SK-N-DZ (cell line): ENCODE data around the genes IL20 and YOD1.

GRCh38 chr1:205710412-205710860 is 30.1 kb upstream of the SLC45A3 start:
RAMPAGE:
- cytosol, long total RNA, result no peak
- nucleus, long total RNA, result no peak

DNA sequence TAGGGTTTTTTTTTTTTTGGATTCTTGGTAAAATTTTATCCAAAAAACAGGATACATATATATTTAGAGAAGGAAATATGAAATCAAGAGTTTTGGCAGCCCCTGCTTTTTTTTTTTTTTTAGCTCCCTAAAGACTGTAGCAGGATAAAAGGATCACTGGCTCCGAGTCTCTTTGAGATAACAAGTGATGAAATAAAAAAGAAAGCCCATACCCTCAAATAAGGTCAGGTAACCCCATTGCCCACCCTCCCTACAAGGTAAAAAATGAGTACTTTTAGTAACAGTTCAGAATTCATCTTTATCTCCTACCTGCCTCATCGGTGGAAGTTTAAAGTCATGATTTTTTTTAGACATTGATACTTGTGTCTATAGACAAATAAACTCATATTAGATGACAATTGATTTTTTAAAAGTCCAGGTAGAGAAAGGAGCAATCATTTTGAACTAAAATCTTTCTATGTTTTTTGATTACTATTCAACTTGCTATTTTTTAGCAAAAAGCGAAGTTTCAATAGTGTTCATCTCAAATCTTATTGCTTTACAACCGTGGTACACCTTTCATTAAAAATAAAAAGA is 32.5 kb downstream of the NUCKS1 start:
RAMPAGE:
- cytosol, long total RNA, result no peak
- nucleus, long total RNA, result no peak

DNA sequence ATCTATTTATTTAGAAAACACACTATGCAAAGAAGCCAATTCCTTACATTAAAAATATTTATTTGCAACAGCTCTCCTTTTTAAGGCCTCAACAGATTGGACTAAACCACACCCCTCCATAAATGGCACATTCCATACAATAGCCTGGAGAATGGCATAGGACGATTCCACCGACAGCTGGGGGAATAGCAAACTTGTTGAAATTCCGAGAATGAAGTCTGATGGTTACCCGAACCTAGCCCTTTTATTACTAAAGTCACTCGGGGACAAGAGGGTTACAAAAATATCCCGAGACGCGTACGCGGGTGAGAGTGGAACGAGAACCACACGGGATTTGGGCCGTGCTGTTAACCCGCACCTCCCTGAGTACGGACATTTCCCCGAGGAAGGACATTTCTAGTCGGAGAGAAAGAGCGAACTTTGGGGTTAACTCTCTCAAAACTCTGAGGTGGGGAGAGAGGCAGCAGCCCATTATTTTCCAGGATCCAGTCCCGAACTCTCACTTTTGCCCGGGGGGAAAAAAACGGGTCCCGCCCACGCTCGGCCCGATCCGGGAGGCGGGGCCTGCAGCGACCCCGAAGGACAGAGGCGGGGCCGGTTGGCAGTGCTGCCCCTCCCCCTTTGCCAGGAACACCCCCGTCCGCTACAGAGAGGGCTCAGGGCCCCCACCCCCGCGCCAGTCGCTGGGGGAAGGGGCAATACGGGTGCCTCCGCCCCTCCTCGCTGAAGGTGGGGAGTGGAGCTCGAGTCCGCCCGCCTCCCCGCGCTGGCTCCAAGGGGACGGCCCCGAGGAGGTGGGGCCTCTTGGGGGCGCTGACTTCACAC is 948 bp downstream of the NUCKS1 start:
RAMPAGE:
- cytosol, long total RNA, result no peak
- nucleus, long total RNA, result no peak

DNA sequence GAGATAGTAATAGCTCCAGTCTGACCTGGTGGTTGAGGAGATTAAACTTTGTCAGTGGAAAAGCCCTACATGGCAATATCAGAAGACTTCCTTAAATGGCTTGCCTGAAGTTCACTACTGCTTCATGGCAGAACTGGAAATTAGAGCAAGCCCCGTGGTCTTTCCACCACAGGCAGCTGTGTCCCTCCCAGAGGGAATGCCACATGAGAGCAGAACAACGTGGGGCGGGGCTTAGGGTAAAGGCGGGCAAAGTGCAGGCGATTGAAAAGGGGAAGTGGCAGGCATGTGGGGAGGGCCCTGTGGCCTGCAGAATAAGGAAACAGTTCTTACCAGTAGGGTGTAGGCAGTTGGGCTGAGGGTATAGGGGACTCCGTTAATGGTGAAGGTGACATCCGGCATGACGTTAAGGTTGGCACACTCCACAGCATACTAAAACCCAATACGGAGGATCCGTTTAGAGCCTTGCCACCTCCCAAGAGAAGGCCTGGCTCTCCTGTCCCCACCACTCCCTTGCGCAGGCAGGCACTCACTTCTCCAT is 8.9 kb upstream of the RAB7B start:
RAMPAGE:
- cytosol, long total RNA, result no peak
- nucleus, long total RNA, result no peak

RAMPAGE:
- cytosol, long total RNA, result no peak
- nucleus, long total RNA, result no peak
Measured at GRCh38 chr1:206458068-206459141, 11.9 kb upstream of the IKBKE start.

GRCh38 chr1:206503915-206504626 is 3.3 kb upstream of the RASSF5 start:
RAMPAGE:
- cytosol, long total RNA, result no peak
- nucleus, long total RNA, result no peak

GRCh38 chr1:206556818-206557748 is 49.8 kb downstream of the RASSF5 start:
RAMPAGE:
- cytosol, long total RNA, result no peak
- nucleus, long total RNA, result no peak

DNA sequence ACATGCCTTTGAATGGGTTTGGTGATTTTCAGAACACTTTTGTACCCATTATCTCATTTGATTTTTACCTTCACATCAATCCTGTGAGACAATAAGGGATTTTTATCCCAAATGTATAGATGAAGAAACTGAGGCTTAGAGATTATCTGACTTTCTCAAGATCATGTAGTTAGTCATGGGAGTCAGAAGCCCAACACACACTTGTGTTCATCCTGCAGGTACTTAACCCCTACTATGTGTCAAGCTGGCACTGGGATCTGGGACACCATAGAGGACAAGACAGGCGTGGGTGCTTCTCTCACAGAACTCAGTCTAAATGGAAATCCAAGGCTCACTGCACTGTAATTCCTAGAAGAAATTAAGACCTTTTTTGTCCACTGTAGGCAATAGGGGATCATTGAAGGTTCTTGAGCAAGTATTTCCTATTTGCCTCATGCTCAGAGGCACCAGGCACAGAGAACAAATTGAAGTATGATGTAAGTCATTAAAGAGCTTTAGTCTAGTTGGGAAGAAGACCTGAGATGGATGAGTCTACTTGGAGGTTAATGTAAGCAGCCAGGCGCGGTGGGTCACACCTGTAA is 34.8 kb downstream of the EIF2D start:
RAMPAGE:
- cytosol, long total RNA, result no peak
- nucleus, long total RNA, result no peak

GRCh38 chr1:206589969-206590881 is 22.0 kb downstream of the EIF2D start:
RAMPAGE:
- cytosol, long total RNA, result no peak
- nucleus, long total RNA, result no peak

DNA sequence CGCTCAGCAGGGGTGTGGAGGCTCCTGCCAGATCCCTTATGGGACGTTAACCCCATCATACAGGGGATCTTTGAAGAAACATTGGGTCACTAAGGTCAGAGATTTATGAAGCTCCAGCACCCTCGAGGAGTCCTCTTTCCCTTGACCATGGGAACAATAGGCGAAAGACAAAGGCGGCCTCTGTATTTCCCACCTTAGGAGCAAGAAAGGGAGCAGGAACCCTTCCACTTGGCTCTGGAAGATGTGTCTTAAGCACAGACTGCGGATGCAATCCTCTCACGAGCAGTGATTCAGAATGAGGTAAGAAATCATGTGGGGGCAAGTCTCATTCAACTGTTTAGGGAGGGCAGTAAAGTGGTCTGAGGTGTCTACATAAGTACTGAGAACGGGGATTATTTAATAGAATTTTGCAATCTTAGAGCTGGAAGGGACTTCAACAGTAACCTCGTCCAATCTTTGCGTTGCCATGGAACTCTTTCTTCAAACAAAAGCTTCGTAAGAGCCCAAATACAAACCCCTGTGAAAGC is 1.7 kb upstream of the DYRK3 start:
RAMPAGE:
- cytosol, long total RNA, result no peak
- nucleus, long total RNA, result no peak

GRCh38 chr1:206637461-206637932 is 2.2 kb downstream of the DYRK3 start:
RAMPAGE:
- cytosol, long total RNA, result no peak
- nucleus, long total RNA, result no peak

GRCh38 chr1:206665501-206665929 is 19.2 kb upstream of the MAPKAPK2 start:
RAMPAGE:
- cytosol, long total RNA, result no peak
- nucleus, long total RNA, result no peak

RAMPAGE:
- cytosol, long total RNA, result no peak
- nucleus, long total RNA, result no peak
Measured at GRCh38 chr1:206672725-206673108, 12.0 kb upstream of the MAPKAPK2 start.

GRCh38 chr1:206710093-206710485 is 25.4 kb downstream of the MAPKAPK2 start:
RAMPAGE:
- cytosol, long total RNA, result no peak
- nucleus, long total RNA, result no peak

DNA sequence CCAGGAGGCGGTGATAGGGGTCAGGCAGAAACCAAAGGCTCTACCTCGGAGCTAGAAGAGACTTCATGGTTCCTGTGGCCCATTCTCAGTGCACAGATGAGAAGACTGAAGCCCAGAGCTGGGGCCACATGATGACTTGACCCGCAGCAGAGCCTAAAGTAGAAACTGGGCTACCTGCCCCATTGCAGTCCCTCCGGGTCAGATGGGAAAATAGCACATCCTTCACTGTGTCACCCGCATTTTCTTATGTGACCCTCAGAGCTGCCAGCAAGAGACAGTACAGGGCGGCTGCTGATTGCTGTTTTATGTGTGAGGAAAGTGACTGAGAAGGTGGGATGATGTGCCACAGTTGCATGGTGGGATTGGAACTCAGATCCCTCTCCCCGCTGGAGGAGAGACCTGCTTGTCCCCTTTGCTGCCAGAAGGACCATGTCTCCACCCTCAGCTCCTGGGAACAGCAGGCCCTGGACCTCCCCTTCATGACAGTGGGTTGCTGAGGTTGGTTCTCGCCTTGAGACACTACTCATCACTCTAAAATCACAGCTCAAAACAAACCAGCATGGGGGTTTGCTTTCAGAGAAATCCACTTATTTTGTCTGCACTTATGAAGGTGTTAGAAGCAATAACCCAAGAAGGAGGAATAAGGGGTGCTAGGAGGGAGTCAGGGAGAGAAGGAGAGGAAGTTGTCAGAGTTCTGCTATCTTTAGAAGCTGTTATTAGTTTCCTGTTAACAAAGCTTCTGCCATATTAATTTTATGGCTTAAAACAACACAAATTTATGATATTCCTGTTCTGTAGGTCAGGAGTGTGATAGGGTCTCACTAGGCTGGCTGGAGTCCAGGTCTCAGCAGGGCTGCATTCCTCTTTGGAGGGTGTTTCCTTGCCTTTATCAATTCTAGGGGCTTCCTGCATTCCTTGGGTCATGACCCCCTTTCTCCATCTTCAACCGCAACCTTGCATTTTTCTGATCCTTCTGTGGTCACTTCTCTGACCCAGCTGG is 35.6 kb upstream of the IL19 start:
RAMPAGE:
- cytosol, long total RNA, result no peak
- nucleus, long total RNA, result no peak

GRCh38 chr1:206803098-206803642 is 30.9 kb upstream of the IL10 start:
RAMPAGE:
- cytosol, long total RNA, result no peak
- nucleus, long total RNA, result no peak

RAMPAGE:
- cytosol, long total RNA, result no peak
- nucleus, long total RNA, result no peak
Measured at GRCh38 chr1:206865472-206865650, at the start of gene IL20. Gene IL20 (plus strand): TSS chr1:206865623.

RAMPAGE:
- cytosol, long total RNA, result no peak
- nucleus, long total RNA, result no peak
Measured at GRCh38 chr1:206955659-206956233, 9.5 kb upstream of the PIGR start.

DNA sequence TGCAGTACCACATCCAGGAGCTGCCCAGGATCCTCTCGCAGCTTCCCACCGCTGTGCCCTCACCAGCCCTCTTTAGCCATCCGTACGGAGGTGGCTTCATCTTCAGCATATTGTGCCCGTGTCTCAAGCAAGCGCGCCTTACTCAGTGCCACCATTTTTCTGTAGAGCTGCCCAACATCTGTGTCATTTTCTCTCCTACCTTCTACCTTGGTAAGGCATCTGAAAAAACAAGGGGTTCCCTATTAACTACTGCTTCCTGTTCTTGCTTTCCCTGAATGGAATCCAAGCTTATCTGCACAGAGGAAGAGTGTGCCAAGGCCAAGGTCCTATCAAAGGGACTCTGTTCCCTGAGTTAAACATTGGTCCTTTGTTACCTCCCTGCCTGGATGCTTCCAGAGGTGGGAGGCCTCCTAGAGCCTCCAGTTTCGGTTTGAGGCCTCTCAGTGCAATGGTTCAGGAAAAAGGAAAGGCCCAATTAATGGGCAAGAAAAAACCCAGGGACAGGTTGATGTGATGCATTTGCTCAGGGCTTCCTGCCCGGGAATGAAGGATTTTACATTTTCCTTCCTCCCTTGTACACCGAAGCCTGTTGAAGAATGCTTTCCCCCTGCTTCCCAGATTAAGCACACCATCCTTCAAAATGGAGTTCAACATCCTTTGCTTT is 23.1 kb downstream of the C1orf116 start:
RAMPAGE:
- cytosol, long total RNA, result no peak
- nucleus, long total RNA, result no peak

DNA sequence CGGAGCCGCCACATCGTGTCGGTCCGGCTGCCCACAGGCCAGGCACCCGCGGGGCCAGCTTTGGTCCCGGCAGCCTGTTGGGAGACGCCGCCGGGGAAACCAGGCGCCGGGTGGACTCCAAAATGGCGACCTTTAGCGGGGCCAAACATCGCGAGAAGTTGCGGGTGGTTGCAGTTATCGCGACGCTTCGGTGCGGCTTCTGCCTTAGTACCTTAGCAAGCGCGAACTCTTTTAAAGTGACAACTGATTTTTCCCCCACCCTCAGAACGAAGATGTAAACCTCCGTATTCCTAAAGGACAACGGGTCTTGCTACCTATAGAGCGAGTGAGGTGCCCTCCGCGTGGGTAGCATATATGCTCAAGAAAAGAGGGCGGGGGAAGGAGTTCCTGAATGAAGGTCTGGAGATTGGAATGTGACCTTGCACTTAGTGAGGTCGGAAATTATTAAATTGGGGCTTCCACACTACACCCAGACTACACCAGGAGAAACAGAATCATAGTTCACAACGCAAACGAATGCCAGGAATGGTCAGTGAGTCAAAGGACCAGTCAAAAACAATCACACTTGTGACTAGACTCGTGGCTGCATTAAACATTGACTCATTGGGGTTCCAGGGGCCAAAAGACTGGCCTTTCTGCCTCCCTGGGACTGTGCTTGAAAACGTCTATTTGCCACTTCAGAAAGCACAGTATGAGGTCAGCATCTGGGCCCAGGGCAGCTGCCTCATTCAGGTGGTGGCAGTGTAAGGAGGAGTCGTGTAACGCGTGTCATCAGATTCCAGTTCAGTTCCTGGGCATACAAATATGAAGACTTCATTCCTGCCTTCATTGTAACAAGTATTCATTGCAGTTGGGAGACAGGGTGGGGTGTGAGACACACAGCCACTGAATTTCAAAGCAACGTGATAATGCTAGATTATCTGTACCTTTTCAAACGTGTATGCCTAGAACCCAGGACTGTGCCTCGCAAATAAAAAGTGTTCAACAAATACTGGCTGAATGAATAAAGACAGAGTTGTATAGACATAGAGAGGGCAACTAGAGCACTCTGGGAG is at the start of gene YOD1:
TSS of gene YOD1 (minus strand) at position 327 of the 1,055 bp plus-strand sequence.
RAMPAGE:
- cytosol, long total RNA, result start-site peak on the minus strand centred at position 113 of the sequence, 43 bp wide, 93 and 77 reads in 2 replicates
- nucleus, long total RNA, result start-site peak on the minus strand centred at position 104 of the sequence, 67 bp wide, 87 and 24 reads in 2 replicates